Melanocyte of skin (primary cell): ENCODE measurements around a stretch of chr4.

GRCh38 chr4:25875066-25875786 is 12.4 kb upstream of the SEL1L3 start:
- CAGE, long polyA plus RNA, 2 experiments = no peak in any of the 2 experiments

DNA sequence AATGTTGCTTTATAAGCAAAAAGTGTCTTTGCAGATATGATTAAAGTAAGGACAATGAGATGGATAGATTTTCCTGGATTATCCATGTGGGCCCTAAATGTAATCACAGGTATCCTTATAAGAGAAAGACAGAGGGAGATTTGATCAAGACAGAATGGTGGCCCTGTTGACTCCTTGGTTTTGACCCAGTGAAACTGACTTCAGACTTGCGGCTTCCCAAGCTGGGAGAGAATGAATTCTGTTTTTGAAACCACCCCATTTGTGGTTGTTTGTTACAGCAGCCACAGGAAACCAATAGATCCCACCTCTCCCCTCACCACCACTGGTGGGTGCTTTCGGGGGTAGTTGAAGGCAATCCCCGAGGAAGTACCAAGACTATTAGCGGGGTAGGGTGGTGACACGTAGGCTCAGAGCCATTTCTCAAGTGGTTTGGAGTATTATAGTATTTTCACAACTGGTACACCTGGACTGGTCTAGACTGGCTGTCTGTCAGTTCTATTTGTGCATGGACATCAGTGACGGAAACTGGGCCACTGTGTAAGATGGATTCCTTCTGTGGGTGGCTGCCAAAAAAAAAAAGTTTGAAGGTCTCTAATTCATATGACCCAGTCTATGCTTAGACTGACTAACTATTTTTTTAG is 189.1 kb upstream of the RBPJ start:
- CAGE, long polyA plus RNA, 2 experiments = no peak in any of the 2 experiments

DNA sequence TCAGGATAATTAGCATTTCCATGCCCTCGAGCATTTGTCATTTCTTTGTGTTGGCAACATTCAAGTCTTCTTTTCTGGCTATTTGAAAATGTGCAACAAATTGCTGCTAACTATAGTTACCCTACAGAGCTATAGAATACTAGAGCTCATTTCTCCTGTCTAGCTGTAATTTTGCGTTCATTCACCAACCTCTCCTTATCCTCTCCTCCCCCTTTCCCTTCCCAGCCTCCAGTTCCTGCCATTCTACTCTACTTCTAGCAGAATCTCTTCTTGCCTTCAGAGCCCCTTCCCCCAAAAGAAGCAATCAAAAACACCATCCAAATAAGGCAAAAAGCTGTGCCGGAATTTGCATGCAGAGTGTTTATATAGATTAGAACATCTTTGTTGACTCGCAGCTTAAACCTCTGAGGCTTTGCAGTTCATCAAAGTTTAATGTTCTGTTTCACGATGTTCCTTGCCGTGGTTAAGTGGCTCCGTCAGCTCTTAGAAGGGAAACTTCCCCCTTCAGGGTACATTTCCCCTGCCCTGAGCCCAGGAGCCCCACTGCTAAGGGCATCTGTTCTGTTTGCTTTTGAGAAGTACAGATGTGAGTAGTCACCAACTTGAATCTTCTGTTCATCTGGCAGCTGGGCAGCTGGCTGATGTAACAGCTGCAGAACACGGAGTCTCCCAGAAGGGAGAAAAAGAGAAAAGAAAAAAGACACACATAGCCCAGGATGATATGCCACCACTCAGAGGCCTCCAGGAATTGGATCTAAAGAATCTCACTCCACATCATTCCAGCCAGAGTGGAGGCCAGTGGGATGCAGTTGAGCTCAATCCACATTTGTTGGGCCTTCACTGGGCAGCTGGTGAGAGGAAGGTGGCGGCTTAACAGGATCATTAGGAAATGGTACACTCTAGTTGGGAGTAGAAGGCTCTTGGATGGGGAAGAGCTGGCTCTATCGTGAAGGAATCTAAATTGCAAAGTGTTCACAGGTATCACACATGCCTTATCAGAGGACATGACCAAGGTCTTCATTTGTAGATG is 178.9 kb upstream of the RBPJ start:
- CAGE, long polyA plus RNA, 2 experiments = no peak in any of the 2 experiments

GRCh38 chr4:26150877-26151336 is 169.9 kb upstream of the RBPJ start:
- CAGE, long polyA plus RNA, 2 experiments = no peak in any of the 2 experiments

DNA sequence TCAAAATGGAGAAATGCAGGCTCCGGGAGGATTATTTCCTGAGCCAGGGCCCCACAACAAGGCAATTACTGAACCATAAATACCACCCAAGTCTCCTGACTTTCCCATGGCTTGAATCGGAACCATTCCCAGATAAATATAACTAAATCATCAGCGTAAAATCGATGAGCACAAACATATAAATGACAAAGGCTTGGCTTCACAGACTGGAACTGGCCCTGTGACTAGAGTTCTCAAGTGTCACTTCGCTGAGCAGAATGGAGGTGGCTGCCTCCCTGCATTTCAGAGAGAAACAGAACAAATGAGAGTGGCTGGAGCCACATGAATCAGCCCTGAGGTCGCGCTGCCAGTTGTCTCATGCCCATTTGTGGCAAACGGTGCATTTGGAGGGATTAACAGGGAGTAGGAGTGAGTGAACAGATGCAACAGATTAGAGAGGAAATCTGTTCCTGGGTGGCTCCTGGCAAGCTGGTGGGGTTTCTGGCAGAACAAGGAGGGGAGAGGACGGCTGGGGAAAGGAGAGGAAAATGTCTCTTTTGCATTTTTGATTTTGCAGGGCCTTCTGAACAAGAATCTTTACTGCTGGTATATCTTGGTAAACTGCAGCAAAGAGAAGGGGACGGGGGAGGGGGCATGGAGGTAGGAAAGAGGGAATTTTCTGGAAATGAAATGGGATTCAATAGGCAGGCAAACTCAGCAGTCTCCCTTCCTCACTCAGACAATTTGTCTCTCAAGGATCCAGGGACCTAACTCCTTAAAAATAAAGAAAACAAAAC is 57.2 kb upstream of the STIM2 start:
- CAGE, long polyA plus RNA, 2 experiments = no peak in any of the 2 experiments

- CAGE, long polyA plus RNA, 2 experiments = no peak in any of the 2 experiments
Observed at GRCh38 chr4:26838052-26838600, 22.5 kb upstream of the STIM2 start.

DNA sequence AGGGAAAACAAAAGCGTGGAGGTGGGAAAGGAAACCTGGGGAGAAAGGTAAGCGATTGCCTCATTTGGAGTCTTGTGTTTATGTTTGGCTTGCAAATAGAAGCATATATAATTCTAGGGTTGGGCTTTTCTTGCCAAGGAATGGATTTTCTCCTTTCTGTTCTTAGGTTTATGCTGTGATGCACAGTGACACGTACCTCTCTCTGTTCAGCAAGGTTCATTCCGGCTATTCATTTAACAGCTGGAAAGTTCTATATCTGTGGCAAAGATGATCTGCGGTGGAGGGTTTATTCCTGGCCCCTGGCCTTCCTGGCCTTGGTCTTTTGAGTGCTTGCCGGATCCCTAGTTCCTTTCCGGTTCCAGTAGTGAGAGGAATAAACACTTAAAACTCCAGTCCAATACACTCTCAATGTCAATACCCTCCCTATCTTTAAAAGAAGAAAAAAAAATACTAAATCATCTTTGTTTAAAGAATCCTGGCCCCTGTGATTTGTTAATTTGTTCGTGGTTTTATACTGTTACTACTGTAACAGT is 2.1 kb upstream of the STIM2 start:
- CAGE, long polyA plus RNA, 2 experiments = no peak in any of the 2 experiments

DNA sequence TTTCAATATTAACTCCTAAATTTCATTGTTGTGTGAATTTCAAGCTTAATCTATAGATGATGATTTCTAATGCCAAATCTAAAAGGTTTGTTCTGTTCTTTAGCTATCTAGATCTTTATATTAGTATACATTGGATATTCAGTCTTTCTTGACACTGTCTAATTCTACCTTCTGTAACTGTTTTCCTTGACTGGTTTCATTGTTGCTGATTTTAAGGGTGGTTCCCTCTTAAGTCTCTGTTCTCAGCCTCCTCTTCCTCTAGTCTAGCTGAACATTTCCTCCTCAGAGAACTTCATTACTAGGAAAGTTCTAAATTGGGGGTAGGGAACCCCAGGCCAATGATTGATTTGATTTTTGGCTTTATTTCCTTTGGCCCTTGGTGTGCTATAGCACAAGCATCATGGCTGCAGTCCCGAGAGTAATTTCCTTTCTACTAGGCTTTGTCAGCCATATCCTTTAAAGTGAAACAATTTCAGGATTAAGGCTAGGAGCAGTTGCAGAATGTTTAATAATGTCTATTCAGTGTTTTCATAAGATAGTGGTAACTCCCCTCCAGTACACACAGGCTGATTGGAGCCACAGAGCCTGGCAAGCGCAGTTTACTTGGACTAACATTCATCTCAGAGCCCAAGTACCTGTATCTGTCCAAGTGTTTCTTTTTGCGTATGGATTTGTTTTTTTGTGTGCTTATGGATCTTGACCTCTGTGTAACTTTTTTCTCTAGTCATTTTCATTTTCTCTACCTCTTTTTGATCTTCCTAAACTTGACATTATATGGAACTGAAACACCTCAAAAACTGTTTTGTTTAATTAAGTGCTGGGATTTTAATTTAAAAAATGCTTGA is 7.2 kb downstream of the STIM2 start:
- CAGE, long polyA plus RNA, 2 experiments = no peak in any of the 2 experiments

- CAGE, long polyA plus RNA, 2 experiments = no peak in any of the 2 experiments
Observed at GRCh38 chr4:26869633-26870165, 9.1 kb downstream of the STIM2 start.

DNA sequence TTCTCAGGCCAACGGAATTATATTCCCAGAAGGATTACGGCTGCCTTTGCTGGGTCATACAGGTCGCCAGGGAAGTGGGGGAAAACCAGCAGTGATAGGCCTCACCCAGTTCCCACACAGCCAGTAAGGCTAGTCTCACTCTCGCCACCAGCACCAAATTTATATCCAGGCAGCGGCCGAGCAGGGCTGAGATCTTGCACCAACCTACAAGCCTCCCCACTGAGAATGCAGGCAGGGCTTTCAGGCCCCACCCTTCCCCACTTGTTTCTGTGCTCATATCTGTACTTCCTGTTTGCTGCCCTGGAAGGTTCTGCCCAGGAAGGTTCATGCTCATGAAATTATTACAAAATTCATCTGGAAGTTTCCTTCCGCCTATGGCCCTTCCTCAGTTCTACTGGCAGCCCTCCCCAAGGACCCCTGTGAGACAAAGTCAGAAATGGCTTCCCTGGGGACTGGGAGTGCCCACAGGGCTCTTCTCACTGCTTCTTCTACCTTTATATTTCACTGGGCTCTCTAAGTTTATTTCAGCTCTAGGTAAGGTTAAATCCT is 179.8 kb downstream of the STIM2 start:
- CAGE, long polyA plus RNA, 2 experiments = no peak in any of the 2 experiments

GRCh38 chr4:30716627-30717131 is 3.5 kb upstream of the PCDH7 start:
- CAGE, long polyA plus RNA, 2 experiments = no peak in any of the 2 experiments

- CAGE, long polyA plus RNA, 2 experiments = no peak in any of the 2 experiments
Observed at GRCh38 chr4:35746342-35746880, 497.9 kb downstream of the ARAP2 start.

GRCh38 chr4:36243546-36243812 is 835 bp downstream of the ARAP2 start:
- CAGE, long polyA plus RNA, 2 experiments = no peak in any of the 2 experiments

DNA sequence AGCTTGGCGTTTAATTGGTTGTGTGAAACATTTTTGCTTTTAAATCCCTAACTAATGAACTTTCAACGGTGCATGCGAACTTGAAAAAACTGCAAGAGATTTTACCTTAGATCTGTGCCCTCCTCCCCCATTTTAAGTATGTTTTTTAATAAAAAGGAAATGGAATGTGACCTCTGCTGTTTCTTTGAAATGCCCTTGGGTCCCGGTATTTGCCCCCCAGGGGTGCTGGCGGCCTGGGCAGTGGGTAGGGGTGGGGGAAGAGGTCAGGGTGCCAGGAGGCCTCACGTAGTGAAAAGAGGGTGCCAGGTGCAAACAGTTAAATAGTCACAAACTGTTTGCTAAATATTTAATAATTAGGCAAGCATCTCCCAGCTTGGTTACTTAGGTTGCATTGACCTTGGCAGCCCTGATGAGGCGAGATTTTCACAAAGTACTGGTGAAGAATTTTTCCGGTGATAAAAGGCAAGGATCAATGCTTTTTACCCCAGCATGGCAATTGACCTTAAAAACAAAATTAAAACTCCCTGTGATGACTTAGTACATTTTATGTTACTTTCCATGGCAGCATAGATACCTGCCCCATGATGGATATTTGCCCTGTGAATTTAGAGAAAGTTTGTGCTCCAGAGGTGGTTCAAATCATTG is 721 bp downstream of the C4orf19 start:
- CAGE, long polyA plus RNA, 2 experiments = no peak in any of the 2 experiments

DNA sequence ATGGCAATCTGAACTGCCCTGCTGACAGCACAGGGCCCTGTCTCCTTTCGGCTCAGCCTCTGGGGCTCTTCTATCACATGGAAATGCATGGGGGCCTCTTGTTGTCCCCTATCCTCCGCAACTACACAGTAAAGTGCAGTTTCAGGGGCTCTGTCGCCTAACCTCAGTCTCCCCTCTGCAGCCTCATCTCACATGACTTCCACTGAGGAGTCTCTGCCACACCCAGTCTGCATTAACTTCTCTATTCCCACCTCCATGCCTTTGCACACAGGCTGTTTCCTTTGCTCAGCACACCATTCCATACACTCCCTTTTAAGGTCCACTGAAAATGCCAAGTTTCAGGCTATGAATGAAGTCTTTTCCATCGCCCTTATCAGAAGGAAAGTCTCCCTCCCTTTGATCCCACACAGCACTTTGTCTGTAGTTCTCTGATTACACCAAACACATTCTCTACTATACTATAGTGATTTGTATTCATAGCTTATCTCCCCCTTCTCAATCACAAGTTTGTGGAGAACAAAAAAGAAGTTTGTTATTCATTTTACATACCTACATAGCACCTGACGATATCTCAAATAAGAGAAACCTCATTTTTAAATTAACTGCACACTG is 12.4 kb downstream of the RELL1 start:
- CAGE, long polyA plus RNA, 2 experiments = no peak in any of the 2 experiments

DNA sequence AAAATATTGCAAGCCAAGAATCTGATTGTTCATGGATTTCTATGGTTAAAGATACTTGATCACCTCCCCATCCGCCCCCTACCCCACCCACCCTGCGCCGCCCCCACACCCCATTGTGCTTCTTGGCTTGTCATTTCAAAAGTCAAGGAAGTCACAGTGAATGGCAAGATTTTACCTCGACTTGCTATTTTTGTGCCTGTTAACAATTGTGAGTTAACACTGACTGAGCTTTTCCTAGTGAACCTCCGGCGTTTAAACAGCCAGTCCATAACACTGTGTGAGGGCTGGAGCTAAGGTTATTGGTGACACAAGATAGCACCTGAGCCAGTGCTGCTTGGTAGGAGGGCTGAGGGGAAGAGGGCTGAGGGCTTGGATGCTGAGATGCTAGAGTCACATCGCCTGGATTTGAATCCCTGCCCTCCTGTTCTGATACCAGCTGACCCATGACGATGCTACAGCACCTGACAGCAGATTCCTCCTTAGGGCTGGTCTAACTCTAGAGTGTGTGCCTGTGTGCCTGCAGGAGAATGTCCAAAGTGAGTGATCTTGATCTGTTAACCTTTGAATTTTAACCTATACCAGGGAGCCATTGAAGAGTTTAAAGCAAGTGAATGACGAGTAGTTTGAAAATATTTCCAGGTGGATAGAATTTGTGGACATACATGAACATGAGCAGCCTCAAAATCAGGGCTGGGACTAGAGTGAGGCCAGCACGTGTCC is 102.5 kb downstream of the PTTG2 start:
- CAGE, long polyA plus RNA, 2 experiments = no peak in any of the 2 experiments

- CAGE, long polyA plus RNA, 2 experiments = no peak in any of the 2 experiments
Observed at GRCh38 chr4:38078070-38079011, 118.1 kb downstream of the PTTG2 start.

GRCh38 chr4:38154526-38155333 is 194.5 kb downstream of the PTTG2 start:
- CAGE, long polyA plus RNA, 2 experiments = no peak in any of the 2 experiments

- CAGE, long polyA plus RNA, 2 experiments = no peak in any of the 2 experiments
Observed at GRCh38 chr4:38190712-38191017, 230.5 kb downstream of the PTTG2 start.

GRCh38 chr4:38318696-38319567 is 345.1 kb upstream of the KLF3 start:
- CAGE, long polyA plus RNA, 2 experiments = no peak in any of the 2 experiments